Tibial artery (tissue), 1 donor: Measurements from ENCODE around the gene AKR1B15.

- PRO-cap = no peak
These were observed at the start of gene AKR1B15 for GRCh38 chr7:134548726-134549400. Gene AKR1B15, plus strand, starts transcription at chr7:134549110.

GRCh38 chr7:134554195-134554595 is 5.3 kb downstream of the AKR1B15 start:
- PRO-cap = no peak

- PRO-cap = bidirectional peak, plus-strand start at chr7:134646854, minus-strand start at chr7:134646579
These were observed 628 bp upstream of the BPGM start for GRCh38 chr7:134645798-134646652.

- PRO-cap = unidirectional peak, plus-strand start at chr7:134738211
These were observed 41.5 kb upstream of the CALD1 start for GRCh38 chr7:134737906-134738311.

DNA sequence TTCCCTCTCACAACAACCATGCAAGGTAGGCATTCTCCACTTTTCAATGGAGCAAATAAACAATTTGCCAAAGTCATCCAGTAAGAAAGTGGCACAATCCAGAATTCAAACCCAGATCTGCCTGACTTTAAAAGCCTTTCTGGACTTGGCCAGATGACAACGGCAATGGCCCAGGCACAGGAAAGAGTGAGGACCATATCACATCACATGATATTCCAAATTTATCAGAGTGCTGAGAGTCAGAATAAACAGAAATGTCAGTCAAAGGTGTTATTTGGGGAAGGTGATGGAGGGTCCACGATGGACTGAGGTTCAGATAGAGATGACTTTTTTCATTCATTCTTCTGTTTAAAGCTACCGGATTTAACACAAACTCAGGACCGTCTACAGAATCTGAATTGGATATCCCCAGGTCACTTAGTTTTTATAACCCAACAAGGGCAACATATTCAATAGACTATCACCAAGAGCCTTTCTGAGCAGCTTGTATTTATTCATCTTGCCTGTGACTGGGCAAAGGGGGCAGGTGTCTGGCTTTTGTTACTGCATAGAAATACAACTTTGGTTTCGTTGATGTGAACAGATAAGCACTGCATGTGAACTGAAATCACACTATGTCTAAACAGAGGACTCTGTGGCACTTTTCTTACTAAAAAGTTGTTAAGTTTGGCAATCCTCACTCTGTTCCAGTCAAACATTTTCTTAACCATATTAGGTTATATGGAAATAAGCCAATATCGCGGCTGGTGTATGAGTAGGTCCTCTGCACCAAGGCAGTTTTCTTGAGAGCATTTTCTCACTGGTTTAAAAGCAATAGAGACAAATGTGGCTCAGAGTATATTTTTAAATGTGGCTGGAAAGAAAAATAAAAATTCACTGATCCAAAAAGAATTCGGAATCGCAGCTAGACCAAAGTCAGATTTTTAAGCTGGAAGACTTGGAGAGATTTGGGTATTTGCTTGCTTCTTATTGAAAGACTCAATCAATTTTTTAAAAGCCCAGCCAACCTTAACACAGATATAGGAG is 48.3 kb downstream of the CALD1 start:
- PRO-cap = bidirectional peak, plus-strand start at position 884 of the sequence, minus-strand start at position 511 of the sequence

DNA sequence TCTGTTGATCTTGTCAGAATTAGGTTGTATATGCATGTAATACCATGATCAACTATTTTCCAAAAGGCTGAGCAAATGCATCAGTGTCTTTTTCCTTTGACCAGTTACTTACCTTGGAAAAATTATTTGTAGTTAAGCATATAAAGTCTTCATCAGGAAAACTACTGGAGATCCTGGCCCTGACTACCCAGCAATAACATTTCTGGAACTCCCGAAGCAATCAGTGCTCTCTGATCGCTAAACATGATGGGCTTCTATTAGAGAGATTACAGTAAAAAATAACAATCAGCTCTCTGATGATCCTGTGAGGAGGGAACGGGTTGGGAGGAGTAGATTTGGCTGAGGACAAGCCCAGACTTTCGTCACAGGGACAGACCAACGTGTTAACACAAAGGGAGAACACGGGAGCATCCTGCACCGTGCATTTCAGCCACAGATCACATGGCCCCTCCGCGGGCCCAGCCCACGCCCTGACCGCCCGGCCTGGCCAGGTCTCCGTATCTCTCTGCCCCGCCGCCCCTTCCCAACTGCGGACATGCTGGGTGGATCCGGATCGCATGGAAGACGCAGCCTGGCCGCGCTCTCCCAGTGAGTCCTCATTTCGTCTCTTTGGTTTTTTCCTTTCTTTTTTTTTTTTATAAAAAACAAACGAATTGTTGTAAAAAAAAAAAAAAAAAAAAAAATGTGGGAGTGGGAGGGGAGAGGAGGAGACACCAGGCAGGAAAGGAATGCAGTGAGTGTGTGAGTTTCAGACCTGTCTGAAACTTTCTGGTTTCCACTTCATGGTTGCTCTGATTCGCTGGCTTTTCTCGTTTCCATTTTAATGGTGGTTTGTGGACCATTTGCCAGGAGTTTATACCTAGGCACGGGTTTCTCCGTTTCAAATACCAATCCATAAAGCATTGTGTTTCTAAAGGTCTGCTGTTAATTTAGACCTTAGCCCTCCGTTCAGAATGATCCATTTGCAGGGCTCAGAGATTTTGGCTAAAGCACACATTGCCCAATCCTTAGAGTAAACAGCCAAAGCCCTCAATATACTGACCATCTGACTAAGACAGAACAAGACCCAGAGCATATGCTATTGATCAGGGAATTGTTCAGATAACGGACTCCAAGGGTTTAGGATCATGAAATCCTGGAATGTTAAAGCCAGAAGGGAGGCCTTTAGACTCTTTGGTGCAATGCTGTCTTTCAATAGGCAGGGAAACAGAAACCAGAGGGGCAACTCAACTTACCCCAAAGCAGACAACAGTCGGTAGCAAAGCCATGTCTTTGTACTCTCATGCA is 94.8 kb upstream of the AGBL3 start:
- PRO-cap = unidirectional peak, plus-strand start at position 386 of the sequence; unidirectional peak, plus-strand start at position 442 of the sequence; unidirectional peak, plus-strand start at position 536 of the sequence

GRCh38 chr7:134906472-134907589 is 79.5 kb upstream of the AGBL3 start:
- PRO-cap = no peak

GRCh38 chr7:134933862-134934456 is 52.3 kb upstream of the AGBL3 start:
- PRO-cap = no peak

DNA sequence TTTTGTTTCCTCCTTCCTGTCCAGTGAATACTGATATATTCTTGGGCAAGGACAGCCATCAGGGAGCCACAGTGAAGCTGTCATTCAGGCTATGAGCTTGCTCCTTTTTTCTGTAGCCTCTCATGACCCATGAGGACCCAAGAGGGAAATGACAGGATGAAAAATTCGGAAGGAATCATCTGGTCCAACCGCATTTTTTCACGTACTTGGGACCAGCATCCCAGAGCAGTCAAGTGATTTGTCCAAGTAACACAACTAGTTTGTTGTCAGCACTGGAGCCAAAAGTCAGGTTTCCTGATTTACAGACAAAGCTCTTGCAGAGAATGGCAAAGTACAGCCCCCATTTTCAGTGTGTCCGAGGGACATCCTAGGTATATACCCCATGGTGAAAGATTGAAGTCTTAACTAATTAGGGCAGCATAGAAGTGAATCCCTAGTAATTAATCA is 47.1 kb upstream of the AGBL3 start:
- PRO-cap = no peak

GRCh38 chr7:134992633-134993335 is 6.5 kb downstream of the AGBL3 start:
- PRO-cap = no peak

- PRO-cap = no peak
These were observed 5.4 kb downstream of the CYREN start for GRCh38 chr7:135165028-135165594.

DNA sequence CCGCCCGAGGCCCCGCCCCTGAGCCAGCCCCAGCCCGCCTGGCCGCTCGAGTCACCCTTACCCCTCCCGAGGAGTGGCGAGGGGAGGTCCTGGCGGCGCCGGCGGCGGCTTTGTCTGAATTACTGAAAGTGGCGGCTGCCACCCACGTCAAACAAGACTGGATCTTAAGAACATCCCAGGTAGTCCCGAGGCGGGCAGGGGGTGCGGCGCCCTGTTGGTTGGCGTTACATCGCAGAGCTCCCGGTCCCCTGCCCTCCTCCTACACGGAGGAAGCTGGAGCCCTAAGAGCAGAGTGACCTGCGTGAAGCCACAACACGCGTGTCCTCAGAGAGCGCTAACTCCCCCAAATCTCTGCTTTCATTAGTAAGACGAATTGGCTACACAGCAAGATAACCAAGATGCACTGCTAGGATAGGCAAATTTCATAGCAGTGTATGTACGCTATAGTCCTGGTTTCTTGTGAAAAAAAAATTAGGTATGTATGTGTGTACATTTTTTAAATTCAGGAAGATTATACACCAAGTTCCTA is 408 bp upstream of the WDR91 start:
- PRO-cap = bidirectional peak, plus-strand start at position 69 of the sequence, minus-strand start outside the sequence; bidirectional peak, plus-strand start at position 290 of the sequence, minus-strand start at position 294 of the sequence

DNA sequence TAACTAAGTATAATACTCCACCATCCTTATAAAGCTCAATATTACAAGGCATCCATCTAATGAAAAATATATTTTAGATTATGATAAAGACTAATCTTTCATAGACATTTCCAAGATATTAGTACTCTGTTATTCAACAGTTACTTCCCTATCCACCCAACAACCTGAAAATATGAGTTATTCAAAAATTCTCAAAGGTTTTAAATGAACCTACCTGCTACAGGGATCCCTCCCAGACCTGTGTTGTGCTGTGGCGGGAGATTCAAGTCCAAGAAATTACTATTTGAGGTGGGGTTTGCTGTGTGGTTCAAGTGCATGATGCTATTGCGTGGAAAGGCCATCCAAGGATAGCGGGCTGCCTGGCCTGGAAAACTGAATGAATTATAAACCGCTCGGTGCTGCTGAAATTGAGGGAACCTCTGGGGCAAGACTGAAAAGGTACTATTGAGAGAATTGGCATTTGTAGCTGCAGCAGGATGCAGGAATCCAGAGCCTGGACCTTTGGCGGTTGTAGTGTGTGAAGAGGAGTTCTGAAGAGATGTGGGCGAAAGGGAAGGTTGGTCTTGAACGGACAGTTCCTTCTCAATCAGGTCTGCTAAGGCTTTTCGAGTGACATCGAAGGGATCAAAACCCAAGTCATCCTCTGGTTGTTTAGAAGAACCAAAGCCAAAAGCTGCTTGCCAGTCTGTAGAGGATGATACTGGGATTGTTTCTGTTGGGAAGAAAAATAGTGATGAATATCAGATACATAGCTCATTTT is 116.0 kb downstream of the CNOT4 start:
- PRO-cap = no peak

DNA sequence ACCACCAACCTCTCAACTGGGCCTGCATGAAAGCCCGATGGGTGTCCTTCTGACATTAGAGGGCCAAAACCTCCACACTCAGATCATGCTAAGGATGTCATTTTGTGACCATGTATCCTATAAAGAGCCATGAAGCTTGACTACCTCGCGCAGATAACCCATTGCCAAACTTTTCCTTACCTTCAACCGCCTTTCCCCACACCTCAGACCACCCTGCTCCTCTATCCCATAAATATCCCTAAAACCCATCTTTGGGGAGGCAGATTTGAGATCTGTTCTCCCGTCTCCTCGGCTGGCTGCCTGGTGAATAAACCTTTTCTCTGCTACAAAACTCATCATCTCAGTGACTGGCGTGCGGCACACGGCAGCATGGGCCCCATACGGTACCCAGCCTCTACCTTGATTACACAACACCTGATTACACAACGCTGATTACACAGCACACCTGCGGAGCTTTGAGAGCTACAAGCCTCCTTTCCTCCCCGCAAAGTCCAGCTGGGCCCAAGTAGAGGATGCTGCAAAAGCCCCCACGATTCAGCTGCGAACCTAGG is 633 bp upstream of the STMP1 start:
- PRO-cap = no peak

DNA sequence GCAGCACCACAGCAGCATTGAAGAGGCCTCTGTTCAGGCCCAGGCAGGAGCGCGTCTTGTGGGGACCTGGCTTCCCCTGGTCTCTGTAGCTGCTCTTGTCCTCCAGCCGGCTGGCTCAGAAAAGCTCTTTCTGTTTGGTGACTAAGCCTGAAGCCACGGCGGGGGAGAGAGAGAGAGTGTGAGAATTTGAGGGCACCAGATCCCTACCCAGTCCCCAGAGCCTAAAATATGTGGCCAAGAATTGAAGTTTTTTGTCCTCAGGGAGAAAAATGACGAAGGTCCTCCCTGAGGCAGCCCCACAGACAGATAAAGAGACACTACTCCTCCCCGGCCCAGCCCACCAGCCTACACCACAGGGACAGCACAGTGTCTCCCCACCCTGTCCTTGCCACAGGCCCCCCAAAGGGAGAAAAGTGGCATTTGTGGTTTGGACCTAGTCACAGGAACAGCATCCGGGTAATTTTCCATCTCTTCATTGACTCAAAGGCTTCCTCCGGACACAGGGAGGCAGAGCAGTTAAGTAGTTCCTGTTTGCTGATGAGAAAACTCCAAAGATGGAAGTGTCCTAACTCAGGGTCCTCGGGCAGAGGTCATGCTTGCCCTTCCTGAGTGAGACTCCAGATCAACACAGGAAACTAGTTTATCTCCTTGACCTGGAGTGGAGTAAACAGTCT is 13.3 kb upstream of the FAM180A start:
- PRO-cap = unidirectional peak, minus-strand start at position 85 of the sequence; unidirectional peak, minus-strand start at position 117 of the sequence

DNA sequence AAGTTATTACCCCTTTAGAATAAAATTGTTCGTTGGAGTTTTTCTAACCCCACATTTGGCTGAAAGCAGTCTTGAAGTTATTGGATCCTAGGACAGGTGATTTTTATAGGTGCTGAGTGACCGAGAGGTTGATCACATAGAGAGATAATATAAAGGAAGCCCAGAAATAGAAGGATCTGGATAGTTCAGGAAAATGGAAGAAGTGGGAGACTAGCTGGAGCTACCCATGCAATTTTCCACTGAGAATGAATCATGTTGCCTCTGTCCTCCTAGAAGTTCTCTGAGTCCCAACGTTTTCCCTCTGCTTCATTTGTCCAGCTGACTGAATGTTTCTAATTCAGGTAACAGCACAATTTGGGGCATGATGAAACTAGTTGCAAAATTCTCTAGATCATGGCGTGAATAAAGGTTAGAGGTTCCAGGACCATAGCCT is 17.9 kb upstream of the FAM180A start:
- PRO-cap = no peak

- PRO-cap = no peak
These were observed 2.4 kb downstream of the CHRM2 start for GRCh38 chr7:136870942-136871188.

- PRO-cap = no peak
These were observed 66.1 kb downstream of the CREB3L2 start for GRCh38 chr7:137935662-137936240.

DNA sequence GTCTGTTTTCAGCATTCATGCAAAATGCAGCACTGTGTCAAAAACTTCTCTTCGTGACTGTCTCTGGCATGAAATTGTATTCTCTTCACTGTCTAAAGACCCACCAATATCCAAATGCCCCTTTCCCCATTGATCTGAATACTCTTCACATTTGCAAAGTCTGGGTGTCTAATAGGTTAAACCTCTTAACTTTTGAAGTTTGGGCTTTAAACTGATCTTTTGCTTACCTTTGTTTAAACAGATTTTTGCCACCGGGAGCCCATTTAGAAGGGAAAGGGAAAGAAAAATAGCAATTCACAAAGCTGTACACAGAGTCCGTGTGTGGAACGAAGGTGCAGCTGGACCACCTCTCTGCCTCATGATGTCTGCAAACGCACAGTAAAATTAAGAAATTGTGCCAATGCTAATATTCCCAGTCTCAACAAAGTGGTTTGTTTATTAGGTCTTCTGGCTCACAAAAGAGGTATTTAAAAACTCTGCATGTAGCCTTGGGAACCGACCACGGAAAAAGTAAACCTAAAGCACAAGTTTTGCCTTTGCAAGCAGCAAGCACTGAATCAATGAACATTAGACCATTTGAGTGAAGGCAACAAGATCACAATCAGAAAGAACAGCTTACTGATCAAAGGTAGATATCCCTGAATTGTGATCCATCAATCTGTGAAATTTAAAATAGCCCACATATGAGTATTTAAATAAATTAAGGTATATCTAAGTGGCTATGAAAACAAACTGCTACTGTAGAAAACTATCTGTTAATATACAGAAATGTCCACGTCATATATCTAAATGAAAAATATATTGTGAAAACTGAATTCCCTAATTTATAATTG is 57.7 kb downstream of the CREB3L2 start:
- PRO-cap = no peak

DNA sequence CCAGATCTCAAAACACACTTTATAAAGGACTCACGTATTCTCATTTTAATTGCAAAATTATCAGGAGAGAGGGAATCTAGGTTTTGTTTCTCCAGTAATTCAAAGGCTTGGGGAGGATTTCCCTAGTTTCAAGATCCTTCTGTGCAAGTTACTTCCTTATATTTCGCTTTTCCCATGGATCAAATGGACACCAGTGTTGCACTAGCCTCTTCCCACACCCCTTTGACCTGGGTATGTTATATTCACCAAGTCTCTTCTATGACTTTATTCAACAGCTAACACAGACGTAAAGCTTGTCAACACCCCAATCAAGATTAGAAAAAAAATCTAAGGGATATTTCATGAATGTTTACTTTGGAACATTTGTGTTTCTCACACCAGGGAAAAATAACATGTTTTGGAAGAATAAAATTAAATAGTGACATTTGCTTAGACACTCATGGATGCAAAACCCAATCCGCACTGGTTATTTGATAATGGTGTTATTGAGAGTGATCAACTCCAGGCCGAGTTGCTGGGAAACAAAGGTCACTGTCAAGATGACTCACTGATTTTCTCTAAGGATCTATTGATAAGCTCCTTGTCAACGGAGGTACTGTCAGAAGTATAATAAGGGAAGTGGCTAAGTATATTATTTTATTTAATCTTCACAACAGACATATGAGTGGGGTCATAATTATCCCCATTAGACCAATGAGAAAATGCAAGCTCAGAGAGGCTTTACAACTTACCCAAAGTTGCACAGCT is 52.4 kb downstream of the CREB3L2 start:
- PRO-cap = no peak